Suprapubic skin (tissue), 4 donors: ENCODE measurements around a stretch of chr7.

- PRO-cap, result no peak
- RAMPAGE, long total RNA, 4 experiments, result no peak in any of the 4 experiments
Observed at GRCh38 chr7:20193389-20193888, 23.7 kb downstream of the MACC1 start.

DNA sequence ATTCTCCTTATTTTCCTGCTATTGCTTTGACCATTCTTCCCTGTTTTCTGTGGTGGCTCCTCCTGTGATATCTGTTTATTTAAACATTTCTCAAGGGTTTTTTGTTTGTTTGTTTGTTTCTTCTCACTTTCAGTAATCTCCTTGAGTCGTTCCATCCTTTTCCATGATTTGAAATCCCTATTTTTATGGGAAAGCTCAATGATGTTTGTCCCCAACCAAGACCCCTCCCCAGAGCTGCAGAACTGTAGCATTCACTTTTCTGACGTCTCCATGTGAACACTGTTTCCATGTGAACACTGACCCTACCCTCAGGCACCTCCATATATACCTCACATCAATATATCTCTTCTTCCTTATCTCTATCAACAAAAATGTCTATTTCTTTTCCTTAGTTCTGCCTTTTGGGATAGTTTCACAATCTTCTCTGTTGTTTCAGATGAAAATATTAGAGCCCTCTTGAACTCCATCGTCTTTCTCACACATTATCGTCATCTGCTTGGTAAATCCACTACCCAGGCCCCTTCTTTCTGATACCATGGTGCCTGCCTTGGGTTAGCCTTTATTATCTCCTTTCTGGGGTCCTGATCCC, 11.5 kb downstream of the MACC1 start:
- PRO-cap, result no peak
- RAMPAGE, long total RNA, 4 experiments, result start-site peak on the minus strand in 2 of 4 experiments, centred at positions 323 to 465 of the sequence, 5 to 29 reads per replicate

- PRO-cap, result no peak
- RAMPAGE, long total RNA, 4 experiments, result start-site peak on the minus strand in 2 of 4 experiments, at chr7:20206499-20207219 at its widest, 20 to 23 reads per replicate
Observed at GRCh38 chr7:20206232-20207003, 10.8 kb downstream of the MACC1 start.

- PRO-cap, result no peak
- RAMPAGE, long total RNA, 4 experiments, result no peak in any of the 4 experiments
Observed at GRCh38 chr7:20329240-20329609, 1.5 kb upstream of the ITGB8 start.

- PRO-cap, result no peak
- RAMPAGE, long total RNA, 4 experiments, result start-site peak on the minus strand in 3 of 4 experiments, at chr7:20331730-20331771 at its widest, 11 to 25 reads per replicate
Observed at GRCh38 chr7:20331592-20332369, 1.1 kb downstream of the ITGB8 start.

DNA sequence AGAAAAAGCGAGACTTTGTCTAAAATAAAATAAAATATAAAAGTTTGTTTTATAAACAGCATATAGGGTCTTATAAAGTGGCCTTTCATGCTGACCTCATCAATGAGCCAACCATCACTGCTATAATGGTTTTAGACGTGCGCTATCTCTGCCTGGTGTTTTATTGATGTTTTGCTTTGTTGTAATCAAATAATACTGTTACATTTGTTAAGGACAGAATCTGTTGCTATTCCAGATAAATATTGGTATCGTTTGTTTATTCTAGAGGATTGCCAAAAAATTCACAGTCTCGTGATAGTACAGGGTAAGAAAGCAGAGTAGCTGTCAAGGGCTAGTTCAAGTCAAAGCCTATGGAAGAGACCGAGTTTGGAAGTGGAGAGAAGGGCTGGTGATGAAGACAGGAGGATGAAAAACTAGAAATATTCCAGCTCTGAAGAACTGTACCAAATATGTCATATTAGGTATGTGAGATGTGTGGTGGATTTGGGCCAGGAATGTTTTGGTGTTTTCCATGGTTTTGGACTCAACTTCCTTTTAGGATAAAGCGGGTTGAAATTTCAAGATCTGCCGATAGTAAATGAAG, 9.4 kb downstream of the ITGB8 start:
- PRO-cap, result no peak
- RAMPAGE, long total RNA, 4 experiments, result start-site peak on the plus strand in 1 of 4 experiments, centred at position 378 of the sequence, 12 reads per replicate

- PRO-cap, result no peak
- RAMPAGE, long total RNA, 4 experiments, result no peak in any of the 4 experiments
Observed at GRCh38 chr7:20442273-20442533, 111.5 kb downstream of the ITGB8 start.

GRCh38 chr7:20784333-20784654, 2.4 kb downstream of the SP8 start:
- PRO-cap, result no peak
- RAMPAGE, long total RNA, 4 experiments, result no peak in any of the 4 experiments

DNA sequence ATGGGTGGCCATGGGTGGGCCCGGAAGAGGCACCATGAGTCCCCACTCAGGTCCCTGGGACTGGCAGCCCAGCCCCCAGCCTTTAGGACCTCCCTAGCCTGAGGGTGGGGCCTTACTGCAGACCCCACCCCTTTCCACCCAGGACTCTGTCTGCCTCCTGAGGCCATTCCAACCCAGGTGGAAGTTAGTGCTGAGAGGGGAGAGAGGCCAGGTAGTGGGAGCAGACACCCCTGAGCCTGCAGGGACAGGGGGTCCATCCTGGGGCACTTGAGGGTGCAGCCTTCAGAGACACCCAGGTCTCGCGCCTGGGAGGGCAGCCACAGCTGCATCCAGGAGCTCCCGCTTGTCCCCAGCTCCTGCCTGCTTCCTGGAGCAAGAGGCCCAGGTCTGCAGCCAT, 26.4 kb upstream of the CDCA7L start:
- PRO-cap, result no peak
- RAMPAGE, long total RNA, 4 experiments, result no peak in any of the 4 experiments

DNA sequence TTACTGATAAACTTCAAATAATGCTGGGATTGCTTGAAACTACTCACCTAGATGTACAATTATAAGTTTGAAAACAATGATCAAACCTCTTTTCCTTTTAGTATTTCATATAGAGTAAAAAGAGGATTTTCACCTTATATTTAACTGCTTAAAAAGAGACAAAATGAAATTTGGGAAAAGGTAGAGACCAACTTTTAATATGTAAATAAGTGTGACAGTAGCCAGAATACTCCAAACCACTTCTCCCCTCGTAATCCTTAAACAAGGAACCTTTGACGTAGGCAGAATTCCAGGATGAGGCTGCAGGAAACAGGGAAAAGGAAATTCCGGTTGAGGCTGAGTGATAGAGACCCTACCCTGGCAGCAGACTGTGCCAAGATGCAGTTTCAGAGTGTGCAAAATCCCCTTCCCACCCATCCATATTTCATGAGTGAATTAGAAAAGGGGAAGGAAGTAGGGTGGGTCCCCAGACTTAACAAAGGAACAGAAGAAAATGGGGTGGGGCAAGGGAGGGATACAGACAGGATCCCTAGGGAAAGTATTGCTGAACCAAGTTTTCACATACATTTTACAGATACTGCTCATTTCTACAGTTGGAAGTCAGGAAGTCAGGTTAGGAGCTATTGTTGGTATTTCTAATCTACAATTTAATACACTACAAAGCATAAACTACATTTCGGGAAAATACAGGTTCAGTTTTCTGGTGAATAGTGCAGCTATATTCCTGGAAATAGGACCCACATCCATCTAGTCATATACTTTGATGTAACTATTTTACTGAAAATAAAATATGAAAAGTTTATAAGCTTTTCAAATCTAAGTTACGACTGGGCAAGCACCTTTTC, 142.9 kb downstream of the RAPGEF5 start:
- PRO-cap, result no peak
- RAMPAGE, long total RNA, 4 experiments, result no peak in any of the 4 experiments

DNA sequence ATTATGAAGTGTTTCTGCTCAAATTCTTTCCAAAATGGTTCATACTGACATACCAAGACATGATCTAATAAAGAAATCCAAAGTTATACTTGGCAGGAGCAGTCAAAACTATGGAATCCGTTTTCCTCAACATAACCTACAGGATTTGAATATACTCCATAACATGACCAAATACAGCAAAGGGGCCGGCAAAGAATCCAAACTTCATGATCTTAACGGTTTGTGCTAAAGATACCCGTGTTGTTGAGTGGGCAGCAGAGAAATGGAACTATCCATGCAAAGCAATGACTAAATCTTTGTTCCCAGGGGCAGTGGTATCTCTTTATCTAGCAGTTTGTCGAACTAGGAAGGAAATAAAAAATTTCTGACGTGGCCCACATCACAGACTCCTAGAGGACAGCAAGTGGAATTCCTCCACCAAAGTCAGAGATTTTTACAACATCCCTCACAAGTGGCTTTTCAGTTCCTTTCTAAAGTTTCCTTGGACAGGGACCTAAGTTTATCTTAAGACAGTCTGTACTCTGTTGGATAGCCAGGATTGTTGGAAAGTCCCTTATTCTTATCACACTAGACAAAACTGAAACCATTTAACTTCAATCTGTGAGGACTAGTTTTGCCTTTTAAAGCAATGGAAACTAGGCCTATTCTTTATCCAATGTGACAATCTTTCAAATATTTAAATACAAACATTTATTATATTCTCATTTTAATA, 136.1 kb downstream of the RAPGEF5 start:
- PRO-cap, result no peak
- RAMPAGE, long total RNA, 4 experiments, result no peak in any of the 4 experiments

GRCh38 chr7:22264398-22265095, 92.4 kb downstream of the RAPGEF5 start:
- PRO-cap, result no peak
- RAMPAGE, long total RNA, 4 experiments, result start-site peak on the minus strand in 1 of 4 experiments, at chr7:22264650-22264787 at its widest, 17 reads per replicate

DNA sequence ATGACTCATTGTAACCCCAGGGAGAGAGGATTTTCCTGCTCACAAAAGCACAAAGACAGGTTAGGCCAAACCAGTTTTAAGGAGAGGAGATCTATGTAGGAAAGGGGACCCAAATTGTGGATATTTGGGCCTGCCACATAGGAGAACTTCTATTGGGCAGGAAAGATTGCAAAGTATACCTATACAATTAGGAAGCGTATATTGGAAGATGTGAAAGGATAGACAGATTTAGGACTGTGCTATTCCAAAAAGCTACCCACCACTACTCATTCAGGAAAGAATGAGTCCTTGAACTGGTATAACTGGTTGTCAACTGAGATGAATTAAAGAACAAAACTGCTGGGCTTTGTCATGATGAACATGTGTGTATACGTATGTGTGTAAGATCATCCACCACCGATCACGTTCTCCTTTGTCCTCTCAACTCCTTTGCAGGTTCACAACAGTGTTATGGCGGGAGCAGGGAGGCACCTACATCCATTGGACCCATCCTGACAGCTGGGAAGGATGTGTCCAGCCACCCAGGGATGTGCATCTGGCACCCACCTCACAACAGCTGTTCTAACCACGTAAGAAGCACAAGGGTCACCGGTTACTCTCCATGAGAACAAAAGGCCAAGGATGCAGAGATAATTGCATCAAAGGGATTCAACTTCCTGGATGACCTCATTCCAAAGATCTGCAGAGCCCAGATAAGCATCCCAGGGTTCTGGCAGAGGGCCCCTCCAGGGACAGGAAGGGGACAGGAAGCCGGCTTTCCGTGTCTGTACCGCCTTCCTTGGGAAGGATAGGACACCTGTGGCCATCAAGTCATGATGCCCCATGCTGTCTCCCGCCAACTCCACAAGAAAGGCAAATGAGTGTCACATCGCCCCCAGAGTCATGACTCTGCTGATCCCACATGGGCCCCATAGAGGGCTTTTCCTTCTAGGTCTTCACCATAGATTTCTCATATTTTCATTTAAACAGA, 66.2 kb downstream of the STEAP1B start:
- PRO-cap, result no peak
- RAMPAGE, long total RNA, 4 experiments, result no peak in any of the 4 experiments

DNA sequence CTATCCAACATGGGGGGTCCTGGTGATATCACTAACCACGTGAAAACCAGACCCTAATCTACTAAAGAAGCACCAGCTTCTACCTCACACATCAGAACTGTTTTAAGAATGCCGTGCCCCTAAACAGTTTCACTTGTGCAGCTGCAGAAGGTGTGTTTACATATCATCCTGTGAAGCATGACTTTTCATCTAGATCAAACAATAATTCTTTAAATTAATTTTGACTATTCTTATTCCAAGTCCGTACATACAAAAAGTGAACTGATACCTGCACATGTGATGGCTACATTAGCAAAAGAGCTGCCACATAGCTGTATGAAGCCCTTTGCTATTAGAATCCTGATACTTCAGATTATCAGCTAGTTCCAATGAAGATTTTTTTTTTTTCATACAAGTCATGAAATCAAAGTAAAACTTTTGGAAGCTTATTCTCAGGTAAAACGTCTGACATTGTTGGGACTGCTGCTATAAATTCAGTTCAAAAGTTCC, 60.9 kb downstream of the STEAP1B start:
- PRO-cap, result no peak
- RAMPAGE, long total RNA, 4 experiments, result no peak in any of the 4 experiments

DNA sequence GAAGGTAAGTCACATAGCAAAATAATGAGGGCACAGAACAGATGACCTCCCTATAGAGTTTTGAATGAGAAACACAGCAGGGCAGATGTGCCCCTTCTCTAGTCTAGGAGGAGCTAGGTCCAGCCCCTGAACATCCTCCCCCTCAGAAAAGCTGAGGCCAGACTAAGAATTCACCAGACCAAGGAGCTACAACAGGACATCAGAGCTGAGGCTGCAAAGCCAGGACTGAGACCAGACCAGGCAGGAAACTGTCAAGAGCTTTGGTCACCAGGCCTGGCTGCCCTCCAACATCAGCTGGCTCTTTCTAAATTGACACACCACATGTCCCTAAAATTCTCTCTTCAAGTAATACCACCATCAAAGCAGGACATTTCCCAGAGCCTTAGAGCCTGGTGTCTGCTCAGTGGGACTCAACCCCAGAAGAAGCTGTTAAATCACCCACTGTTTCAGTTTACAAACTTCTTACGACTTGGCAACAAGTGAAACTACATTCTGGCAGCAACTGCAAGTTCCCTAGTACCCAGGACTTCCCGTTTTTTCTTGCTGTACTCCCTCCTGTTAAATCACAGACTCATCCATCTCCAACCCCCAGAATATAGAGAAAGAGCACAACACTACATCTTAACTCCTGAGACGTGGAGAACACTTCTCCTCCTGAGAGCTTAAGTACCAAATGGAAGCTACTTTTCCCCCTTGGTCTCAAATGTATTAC, 3.8 kb upstream of the IL6 start:
- PRO-cap, result no peak
- RAMPAGE, long total RNA, 4 experiments, result no peak in any of the 4 experiments

DNA sequence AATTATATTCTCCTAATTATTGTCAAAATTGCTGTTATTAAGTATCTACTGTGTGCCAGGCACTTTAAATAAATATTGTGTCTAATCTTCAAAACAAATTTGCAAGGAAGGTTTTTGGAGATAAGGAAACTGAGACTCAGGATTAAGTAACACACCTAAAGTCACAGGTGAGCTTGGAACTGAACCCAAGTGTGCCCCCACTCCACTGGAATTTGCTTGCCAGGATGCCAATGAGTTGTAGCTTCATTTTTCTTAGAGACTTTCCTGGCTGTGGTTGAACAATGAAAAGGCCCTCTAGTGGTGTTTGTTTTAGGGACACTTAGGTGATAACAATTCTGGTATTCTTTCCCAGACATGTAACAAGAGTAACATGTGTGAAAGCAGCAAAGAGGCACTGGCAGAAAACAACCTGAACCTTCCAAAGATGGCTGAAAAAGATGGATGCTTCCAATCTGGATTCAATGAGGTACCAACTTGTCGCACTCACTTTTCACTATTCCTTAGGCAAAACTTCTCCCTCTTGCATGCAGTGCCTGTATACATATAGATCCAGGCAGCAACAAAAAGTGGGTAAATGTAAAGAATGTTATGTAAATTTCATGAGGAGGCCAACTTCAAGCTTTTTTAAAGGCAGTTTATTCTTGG, 1.5 kb downstream of the IL6 start:
- PRO-cap, result no peak
- RAMPAGE, long total RNA, 4 experiments, result no peak in any of the 4 experiments

- PRO-cap, result no peak
- RAMPAGE, long total RNA, 4 experiments, result no peak in any of the 4 experiments
Observed at GRCh38 chr7:22842712-22843437, 20.2 kb upstream of the TOMM7 start.

DNA sequence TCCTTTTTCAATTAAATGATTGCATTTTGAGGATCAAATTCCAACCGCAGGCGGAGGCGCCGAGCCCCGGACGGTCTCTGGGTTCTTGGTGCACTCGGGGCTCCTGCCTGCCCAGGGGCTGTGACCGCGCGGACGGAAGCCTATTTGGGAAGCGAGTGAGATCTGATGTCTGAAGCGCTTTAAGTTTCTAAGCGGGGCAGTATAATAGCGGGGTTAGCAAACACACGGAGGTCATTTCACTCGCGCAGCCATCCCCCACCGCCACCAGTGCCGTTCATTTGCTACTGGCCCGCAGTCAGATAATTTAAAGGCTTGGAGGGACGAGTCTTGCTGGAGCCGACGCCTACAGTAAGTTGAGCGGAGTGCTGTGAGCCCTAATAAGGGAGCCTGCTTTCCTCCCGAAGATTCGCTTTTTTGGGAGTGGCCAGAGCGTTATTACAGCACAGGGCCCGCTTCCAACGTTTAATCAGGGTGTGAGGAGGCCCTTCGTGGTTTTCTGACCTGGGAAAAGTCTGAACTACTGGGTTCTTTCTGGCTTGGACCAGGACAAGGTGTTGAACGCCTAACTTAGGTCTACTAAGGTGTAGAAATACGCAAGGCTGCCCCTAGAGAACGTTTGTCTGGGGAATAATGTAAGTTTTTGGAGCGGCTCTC, 32.1 kb upstream of the TOMM7 start:
- PRO-cap, result bidirectional peak, plus-strand start at position 126 of the sequence, minus-strand start at position 79 of the sequence; unidirectional peak, minus-strand start at position 350 of the sequence
- RAMPAGE, long total RNA, 4 experiments, result no peak in any of the 4 experiments

DNA sequence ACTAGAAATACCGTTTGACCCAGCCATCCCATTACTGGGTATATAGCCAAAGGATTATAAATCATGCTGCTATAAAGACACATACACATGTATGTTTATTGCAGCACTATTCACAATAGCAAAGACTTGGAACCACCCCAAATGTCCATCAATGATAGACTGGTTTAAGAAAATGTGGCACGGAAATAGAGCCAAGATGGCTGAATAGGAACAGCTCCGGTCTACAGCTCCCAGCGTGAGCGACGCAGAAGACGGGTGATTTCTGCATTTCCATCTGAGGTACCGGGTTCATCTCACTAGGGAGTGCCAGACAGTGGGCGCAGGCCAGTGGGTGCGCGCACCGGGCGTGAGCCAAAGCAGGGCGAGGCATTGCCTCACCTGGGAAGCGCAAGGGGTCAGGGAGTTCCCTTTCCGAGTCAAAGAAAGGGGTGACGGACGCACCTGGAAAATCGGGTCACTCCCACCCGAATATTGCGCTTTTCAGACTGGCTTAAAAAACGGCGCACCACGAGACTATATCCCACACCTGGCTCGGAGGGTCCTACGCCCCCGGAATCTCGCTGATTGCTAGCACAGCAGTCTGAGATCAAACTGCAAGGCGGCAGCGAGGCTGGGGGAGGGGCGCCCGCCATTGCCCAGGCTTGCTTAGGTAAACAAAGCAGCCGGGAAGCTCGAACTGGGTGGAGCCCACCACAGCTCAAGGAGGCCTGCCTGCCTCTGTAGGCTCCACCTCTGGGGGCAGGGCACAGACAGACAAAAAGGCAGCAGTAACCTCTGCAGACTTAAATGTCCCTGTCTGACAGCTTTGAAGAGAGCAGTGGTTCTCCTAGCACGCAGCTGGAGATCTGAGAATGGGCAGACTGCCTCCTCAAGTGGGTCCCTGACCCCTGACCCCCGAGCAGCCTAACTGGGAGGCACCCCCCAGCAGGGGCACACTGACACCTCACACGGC, 21.9 kb upstream of the HYCC1 start:
- PRO-cap, result no peak
- RAMPAGE, long total RNA, 4 experiments, result no peak in any of the 4 experiments

DNA sequence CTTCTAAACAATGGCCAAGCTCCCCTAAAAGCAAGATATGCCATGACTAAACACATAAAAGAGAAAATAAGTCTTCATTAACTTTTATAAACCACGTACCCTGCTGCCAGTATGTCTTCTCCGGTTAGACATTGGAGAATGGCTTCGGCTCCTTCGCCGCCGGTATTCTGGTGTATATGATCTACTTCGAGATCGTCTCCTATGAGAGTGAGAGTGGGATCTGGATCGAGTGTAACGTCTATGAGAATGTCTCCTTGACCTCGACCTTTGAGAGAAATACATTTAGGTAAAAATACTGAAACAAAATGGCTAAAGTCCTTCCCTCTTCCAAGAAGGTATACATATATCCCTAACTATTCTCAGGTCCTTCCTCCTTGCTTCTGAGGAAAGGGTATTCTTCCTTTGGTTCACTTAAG, 15.5 kb downstream of the TRA2A start:
- PRO-cap, result no peak
- RAMPAGE, long total RNA, 4 experiments, result start-site peak on the minus strand in 1 of 4 experiments, centred at position 108 of the sequence, 25 reads per replicate